Mesenchymal stem cell of adipose (primary cell): ENCODE measurements around a stretch of chr16.

DNA sequence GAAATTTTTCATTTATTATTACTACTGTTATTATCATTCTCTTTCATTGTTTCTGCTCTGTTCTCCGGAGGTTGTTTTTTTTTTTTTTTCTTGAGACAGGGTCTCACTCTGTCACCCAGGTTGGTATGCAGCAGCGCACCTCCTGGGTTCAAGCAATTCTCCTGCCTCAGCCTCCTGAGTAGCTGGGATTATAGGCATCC is 115.0 kb downstream of the KATNIP start:
- CAGE, long polyA plus RNA = no peak

DNA sequence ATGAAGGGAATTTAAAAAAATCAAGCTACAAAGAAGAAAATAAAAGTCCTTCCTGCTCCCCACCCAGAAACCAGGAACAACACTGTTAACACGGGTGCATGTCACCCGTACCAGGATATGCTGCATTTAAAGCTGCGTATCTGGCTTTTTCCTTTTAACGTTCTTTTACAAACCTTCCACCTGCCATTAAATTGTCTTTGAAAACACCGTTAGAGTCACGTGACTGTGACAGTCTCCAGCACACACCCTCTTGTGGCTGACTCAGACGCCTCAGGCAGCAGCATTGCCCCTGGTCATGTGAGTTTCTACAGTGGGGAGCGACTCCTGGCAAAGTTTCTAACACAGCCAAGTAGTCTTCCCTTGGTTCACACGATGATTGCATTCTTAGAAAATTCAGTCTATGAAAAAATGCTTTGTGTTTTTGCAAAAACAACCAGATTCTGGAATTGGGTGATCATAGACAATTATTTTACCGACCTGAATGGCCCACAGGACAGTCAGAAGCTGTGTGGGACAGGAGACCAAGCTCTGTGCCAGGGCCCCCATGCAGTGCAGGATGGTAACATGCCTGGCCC is 199.0 kb downstream of the KATNIP start:
- CAGE, long polyA plus RNA = no peak

DNA sequence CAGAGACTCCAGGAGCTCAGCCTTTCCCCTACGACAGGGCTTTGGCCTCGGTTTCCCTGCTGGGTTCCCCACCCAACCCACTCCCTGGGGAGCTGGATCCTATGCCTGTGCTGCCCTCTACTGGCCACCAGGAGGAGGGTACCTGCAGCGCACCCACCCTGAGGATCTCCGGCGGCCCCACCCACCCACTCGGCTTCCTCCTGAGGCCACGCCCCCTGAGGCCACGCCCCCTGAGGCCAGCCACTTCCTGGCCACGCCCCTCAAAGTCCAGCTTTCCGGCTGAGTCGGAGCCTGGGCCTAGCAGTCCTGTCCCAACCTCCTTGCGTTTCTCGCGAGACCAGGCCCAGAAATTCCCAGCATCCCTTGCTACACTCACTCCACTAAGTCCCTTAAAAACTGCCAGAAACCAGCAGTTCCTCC is 195.9 kb downstream of the GSG1L start:
- CAGE, long polyA plus RNA = no peak

DNA sequence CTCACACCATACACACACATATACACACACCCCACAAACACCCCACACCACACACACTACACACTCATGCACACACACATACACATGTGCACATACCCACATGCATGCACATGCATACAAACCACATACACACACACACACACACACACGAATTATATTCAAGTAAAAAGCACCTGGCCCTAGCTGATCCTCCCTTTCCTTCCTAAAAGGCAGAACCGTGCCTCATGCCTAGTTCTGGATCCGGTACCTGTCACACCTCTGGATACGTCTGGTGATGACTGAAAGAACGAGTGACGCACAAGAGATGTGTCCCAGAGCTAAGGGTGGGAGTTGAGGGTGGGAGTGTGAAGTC is 26.3 kb upstream of the GSG1L start:
- CAGE, long polyA plus RNA = no peak

- CAGE, long polyA plus RNA = no peak
Observed at GRCh38 chr16:28163587-28164223, 48.1 kb downstream of the XPO6 start.

GRCh38 chr16:28171762-28172216 is 40.0 kb downstream of the XPO6 start:
- CAGE, long polyA plus RNA = no peak

GRCh38 chr16:28491124-28491613 is 705 bp downstream of the CLN3 start:
- CAGE, long polyA plus RNA = no peak

DNA sequence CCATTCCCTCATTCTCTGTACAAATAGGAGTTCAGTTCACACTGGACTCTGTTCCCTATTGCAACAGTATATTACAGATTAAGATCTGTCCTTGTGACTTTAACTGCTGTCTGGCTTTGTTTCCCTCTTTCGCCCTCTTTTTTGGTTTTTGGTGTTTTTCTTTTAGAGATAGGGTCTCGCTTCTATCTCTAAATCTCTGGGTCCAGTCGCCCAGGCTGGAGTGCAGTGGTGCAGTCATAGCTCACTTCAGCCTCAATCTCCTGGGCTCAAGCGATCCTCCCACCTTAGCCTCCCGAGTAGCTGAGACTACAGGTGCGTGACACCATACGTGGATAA is 12.3 kb downstream of the NUPR1 start:
- CAGE, long polyA plus RNA = no peak

- CAGE, long polyA plus RNA = no peak
Observed at GRCh38 chr16:28609083-28609539, 733 bp downstream of the SULT1A1 start.

DNA sequence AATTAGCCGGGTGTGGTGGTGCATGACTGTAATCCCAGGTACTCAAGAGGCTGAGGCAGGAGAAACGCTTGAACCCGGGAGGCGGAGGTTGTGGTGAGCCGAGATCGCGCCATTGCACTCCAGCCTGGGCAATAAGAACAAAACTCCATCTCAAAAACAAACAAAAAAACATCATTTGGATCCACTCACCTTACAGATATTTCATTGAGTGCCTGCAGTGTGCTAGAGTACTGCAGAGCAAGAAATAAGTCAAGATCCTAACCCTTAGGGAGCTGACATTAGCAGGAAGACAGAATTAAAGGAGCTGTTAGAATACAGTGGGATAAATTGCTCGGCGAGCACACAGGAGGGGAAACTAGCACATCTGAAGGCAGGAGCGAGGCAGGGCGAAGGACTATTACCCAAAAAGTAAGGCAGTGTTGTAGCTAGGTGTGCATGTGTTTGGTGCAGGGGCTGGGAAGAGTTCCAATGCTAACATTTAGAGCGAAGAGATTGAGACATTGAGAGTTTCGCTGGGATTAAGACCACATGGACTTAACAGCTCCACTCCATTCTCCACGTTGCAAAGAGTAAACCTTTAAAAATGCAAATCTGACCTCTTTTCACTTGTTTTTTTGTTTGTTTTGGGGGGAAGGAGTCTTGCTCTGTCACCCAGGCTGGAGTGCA is 1.9 kb upstream of the ATXN2L start:
- CAGE, long polyA plus RNA = no peak

- CAGE, long polyA plus RNA = no peak
Observed at GRCh38 chr16:28842595-28843373, 3.4 kb downstream of the TUFM start.

GRCh38 chr16:28844991-28845770 is 967 bp downstream of the TUFM start:
- CAGE, long polyA plus RNA = no peak

- CAGE, long polyA plus RNA = no peak
Observed at GRCh38 chr16:28926618-28926817, 1.5 kb upstream of the RABEP2 start.

DNA sequence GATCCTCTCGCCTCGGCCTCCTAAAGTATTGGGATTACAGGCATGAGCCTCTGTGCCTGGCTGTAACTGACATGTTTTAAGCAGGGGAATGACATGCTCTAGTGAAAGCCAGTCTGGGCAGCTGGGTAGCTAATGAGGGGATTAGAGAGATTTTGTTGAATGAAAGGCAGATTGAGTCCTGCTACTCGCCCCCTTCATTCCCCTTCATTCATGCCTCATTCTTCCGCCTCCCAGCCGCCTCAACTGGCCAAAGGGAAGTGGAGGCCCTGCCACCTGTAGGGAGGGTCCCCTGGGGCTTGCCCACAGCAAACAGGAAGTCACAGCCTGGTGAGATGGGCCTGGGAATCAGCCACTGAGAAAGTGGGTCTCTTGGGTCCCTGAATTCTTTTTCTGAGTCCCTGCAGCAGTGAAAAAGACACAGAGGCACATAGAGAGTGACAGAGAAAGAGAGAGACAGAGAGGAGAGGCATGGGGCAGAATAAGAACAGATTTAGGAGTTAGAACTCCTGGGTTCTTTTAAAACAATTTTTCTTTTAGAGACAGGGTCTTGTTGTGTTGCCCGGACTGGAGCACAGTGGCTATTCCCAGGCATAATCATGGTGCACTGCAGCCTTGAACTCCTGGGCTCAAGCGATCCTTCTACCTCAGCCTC is 1.0 kb upstream of the CD19 start:
- CAGE, long polyA plus RNA = no peak

GRCh38 chr16:29013861-29014330 is 29.0 kb downstream of the LAT start:
- CAGE, long polyA plus RNA = no peak

DNA sequence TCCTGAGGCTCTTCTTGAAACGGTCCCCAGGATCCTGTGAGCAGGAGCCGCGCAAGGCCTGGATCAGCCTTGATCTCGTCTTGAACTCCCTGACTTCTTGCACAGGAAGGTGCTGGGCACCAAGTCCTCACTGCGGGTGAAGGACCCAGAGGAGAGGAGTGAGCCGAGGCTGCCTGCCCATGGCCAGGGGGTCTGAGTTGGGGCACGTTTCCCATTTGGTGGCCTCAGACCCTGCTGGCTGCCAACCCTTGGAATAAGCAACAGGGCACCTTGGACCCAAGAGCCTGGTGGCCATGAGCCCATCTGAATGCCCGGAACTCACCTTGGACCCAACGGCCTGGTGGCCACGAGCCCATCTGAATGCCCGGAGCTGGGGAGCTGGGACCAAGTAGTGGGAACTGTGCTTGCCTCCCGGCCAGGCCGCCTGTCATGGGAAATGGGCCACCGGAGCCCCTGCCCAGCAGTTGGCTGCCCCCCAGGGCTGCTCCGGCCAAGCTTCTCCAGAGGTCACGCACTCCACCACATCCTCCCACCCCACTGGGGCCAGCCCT is 146.0 kb downstream of the LAT start:
- CAGE, long polyA plus RNA = no peak

GRCh38 chr16:29147690-29148161 is 162.9 kb downstream of the LAT start:
- CAGE, long polyA plus RNA = no peak

GRCh38 chr16:29185764-29186294 is 201.0 kb downstream of the LAT start:
- CAGE, long polyA plus RNA = no peak

DNA sequence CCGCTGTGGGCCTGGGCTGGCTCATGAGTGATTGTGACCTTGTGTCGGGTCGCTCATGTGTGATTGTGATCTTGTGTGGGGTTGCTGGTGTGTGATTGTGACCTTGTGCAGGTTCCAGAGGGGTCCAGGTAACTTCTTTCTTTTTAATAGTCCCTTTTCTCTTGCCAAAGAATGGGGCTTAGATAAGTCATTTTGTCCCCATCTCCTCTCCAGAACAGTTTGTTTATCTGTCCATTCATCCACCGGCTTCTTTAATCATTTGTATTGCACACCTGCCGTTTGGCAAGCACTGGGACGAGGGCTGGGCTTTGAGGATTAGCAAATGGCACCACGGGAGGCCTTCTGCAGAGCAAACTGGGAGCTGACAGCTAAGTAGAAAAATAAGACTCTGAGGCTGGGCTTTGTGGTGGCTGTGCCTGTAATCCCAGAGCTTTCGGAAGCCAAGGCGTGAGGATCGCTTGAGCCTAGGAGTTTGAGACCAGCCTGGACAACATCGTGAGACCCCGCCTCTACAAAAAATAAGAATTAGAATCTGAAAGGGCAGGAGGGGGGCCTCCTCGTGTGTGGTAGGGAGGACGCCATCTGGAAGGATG is 203.9 kb downstream of the NPIPB11 start:
- CAGE, long polyA plus RNA = no peak

GRCh38 chr16:29227864-29228447 is 178.6 kb downstream of the NPIPB11 start:
- CAGE, long polyA plus RNA = no peak